A172 (cell line): ENCODE measurements around a stretch of chr9.

DNA sequence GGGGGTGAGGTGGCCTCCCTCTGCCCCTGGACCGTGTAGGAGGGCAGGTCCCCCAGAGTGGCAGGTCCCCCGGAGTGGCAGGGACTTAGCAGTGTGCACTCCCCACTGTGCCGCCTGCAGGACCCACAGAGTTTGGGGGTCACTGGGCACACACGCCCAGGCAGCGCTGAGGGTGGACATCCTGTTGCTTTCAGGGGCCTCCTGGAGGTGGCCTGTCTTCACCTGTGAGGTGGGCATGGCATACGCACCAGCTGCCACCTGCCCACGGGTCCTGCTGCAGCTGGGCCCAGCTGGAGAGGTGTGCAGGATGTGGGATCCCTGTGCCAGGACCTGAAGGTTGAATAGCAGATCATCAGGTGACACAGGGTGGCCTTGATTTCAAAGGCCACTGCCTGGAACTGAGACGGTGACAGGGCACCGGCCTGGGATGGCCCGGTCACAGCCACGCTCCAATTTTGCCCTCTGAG, 45.5 kb downstream of the WDR5 start:
- RAMPAGE, long total RNA = no peak

DNA sequence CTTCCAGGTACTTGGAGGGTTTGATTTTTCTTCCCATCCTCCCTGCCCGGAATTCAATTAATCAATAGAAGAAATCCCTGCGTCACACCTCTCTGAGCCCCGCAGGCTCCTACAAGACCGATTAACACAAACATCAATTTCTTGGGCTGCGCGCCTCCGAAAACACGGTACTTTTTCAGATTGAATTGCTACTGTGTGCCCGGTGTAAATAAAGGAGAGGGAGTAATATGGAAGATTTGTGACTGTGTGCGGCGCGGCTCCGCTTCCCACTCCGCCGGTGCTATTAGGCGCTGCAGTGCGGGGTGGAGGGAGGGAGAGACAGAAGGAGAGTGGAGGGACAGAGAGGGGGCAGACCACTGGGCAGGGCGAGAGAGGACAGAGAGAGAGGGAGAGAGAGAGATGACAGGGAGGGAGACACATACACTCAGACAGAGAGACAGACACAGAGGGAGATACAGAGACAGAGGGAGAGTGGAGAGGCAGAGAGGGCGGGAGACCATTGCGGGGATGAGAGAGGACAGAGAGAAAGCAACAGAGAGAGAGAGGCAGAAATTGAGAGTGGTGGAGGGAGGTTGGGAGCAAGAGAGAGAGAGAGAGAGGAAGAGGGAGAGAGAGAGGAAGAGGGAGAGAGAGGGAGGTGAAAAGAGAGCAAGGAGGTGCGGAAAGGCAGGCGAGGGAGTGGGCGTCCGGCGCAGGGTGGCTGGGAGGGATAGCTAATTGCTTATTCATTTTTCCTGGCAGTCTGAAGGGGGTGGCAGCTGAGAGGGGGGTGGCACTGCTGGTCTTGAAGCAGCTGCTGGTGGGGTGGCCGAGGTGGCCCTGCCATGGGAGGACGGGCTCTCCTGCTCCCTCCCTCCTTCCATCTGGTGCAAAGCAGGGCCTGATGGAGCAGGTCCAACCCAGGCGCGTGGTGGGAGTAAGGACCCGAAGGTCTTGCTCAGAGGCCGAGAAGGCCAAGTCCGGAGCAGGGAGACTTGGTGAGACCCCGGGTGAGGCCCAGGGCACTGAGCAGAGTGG, 53.5 kb downstream of the WDR5 start:
- RAMPAGE, long total RNA = no peak

DNA sequence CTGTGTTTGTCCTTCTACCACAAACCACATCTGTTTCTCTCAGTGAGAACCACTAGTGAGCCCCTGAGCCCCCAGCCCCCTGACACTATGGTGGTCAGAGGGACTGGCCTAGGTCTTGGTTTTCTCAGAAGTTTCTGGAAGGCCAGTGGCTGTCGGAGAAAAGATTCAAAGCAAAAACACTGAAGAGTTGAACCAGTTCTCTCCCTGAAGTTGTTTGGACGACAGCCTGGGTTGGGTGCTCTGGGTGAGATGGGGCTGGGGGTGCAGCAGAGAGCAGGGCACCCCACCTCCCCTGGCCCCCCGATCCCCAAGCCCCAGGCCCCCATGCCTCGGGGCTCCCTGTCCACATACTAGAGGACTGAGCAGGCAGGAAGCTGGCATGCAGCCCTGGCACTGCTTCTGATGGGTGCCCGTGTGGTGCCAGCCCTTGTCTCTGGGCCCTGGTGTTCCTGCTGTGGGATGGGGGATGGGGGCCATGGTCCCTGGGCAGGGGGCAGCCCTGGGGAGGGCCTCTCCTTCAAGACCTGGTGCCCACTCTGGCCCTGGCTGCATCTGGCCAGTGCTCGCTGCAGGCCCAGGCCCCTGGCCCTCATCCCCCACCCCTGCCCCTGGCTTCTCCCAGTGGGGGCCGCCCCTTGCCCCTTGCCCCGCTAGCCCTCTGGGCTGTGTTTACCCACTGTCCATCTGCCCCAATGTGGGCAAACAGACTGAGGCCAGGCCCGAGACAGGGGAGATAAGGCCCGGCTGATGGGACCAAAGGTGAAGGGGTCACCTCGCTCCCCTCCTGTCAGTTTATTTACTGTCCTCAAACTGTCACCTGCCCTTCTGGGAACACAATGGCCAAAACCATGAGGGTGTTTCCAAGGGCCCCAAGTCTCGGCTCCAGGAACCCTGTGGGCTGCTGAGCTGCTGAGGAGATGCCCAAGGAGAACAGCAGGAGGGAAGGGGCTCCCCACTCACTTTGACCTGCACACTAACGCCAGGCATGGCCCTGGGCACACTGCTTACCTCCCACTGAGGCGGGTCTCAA, 67.3 kb upstream of the RXRA start:
- RAMPAGE, long total RNA = no peak

DNA sequence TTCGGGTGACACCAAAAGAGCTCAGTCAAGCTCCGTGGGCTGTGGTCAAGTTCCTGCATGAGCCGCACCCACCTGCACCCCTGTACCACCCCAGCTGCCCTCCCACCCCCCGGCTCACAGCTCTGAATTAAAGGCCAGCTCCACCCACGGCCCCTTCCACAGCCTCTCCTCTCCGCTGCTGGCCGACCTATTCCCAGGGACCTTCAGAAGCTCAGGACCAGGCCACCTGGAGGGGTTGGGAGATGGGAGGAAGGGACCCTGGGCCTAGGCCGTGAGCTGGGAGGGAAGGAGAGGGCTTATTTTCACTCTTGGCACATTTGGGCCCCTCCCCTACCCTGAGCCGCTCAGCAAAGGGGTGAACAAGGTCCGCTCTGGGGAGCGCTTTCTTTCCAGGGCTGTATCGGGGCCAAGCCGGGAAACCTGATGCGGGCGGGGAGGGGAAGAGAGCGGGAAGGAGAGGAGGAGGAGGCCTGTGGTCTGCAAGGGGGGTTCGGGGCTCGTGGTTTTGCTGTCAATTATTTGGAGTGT, 62.8 kb upstream of the RXRA start:
- RAMPAGE, long total RNA = no peak

- RAMPAGE, long total RNA = no peak
Measured at GRCh38 chr9:134323247-134323461, 3.1 kb upstream of the RXRA start.

- RAMPAGE, long total RNA = no peak
Measured at GRCh38 chr9:134335649-134336344, 9.5 kb downstream of the RXRA start.

GRCh38 chr9:134353471-134353965, 27.3 kb downstream of the RXRA start:
- RAMPAGE, long total RNA = no peak

- RAMPAGE, long total RNA = no peak
Measured at GRCh38 chr9:134358459-134359211, 32.4 kb downstream of the RXRA start.

DNA sequence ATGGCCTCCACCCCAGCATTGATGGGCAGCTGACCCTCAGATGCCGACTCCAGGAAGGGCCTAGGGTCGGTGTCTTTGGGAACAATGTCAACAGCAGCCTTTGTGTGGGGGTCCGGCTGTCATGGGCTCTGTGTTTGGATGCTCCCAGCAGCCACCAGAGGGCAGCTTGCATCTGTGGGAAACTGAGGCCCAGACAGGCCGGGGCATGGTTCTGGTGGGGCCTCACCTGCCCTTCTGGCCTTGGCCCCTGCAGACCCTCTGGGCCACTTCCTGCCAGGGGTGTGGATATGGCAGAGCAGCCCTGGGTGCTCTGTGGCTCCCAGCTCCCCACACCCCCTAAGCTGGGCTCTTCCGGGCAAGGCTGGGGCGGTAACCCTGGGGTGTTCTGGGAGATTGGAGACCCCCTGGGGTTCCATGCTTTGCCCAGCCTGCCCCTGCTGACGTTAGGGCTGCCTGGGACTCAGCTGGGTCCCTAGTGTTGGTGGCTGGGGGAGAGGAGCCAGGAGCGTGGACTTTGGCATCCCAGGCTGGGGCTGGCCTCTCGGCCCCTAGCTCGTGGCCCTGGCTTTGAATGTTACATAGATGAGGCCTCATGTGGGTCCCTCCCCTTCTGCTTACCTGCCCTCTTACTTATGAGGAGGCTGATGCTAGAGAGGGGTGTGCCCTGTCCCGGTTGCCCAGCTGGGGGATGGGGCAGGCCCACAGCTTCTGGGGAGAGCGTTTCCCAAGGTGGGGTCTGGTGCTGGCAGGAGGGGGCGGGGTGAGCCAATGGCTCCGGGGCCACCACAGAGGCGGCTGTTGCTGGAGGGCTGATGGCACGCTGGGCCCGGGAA, 38.3 kb downstream of the RXRA start:
- RAMPAGE, long total RNA = no peak

- RAMPAGE, long total RNA = no peak
Measured at GRCh38 chr9:134386785-134387890, 60.9 kb downstream of the RXRA start.

- RAMPAGE, long total RNA = no peak
Measured at GRCh38 chr9:134438252-134439264, 112.3 kb downstream of the RXRA start.

GRCh38 chr9:134439265-134440081, 113.2 kb downstream of the RXRA start:
- RAMPAGE, long total RNA = no peak

DNA sequence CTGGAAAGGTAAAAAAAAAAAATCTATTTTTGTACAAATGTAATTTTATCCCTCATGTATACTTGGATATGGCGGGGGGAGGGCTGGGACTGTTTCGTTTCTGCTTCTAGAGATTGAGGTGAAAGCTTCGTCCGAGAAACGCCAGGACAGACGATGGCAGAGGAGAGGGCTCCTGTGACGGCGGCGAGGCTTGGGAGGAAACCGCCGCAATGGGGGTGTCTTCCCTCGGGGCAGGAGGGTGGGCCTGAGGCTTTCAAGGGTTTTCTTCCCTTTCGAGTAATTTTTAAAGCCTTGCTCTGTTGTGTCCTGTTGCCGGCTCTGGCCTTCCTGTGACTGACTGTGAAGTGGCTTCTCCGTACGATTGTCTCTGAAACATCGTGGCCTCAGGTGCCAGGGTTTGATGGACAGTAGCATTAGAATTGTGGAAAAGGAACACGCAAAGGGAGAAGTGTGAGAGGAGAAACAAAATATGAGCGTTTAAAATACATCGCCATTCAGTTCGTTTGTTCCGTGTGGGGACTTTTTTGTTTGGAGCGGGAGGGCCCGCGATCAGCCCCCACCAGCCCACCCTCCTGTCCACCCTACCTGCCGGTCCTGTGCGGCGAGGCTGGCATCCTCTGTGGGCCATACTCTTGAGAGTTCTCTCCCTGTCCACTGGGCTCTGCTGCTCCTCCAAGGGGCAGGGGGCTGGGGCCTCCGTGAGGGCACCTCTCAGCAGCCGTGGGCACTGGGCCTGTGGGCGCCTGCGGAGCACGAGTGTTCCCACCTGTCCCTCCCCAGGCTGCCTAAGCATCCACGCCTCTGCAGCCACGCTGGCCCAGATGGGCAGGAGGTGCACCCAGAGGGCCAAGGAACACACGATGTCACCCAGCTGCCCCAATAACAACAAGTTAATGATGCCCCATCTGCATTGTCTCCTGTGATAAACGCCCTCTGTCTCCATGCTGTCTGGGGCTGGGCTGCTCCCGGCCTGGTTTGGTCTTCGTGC, 114.1 kb downstream of the RXRA start:
- RAMPAGE, long total RNA = no peak

GRCh38 chr9:134458391-134458851, 132.2 kb downstream of the RXRA start:
- RAMPAGE, long total RNA = no peak

- RAMPAGE, long total RNA = no peak
Measured at GRCh38 chr9:134579460-134579812, 62.2 kb upstream of the COL5A1 start.

GRCh38 chr9:134637263-134637863, 4.2 kb upstream of the COL5A1 start:
- RAMPAGE, long total RNA = no peak

DNA sequence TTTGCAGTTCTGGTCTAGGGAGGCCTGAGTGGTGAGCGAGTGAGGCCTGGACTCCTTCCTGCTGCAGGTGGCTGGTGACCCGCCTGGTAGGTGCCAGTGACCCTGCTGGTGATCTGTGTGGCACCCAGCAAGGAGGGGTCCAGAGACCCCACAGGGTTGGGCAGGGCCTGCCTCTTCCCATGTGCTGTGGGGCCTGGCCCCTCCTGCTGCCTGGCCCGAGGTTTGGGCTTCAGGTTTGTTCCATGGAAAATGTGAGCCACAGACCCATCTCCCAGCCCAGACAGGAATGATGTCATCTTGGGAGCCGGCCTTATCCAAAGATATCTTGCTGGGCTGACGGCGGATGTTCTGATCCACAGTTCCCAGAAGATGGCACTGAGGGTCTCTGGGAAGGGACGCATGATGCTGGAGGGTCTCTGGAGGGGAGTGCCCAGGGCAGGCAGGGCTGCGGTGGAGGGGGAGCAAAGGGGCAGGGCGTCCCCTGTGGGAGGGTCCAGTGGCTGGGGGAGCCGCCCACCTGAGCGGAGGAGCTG, 67.9 kb downstream of the COL5A1 start:
- RAMPAGE, long total RNA = no peak

DNA sequence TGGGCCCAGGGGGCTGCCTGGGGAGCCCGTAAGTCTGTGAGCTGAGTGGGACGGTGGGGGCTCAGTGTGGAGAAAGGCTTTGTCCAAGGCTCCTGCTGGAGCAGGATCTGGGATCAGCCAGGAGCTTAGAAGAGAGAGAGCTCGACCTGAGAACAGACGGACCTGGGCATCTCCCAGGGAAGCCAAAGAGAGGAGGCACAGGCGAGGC, 117.0 kb upstream of the FCN2 start:
- RAMPAGE, long total RNA = no peak

DNA sequence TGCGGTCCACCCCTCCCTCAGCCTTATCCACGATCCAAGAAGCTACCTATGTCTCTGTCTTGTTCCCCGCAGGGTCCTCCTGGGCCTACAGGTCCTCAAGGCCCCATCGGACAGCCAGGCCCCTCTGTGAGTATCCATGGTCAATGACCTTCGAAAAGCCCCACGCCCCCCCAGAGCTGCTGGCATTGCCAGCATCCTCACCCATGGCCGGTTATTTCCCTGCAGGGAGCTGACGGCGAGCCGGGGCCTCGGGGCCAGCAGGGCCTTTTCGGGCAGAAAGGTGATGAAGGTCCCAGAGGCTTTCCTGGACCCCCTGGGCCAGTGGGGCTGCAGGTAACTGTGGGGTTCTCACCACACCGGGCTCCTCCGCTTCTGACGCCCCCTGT, 69.3 kb upstream of the FCN2 start:
- RAMPAGE, long total RNA = no peak

GRCh38 chr9:134922337-134922877, 4.7 kb upstream of the FCN1 start:
- RAMPAGE, long total RNA = no peak